ENCODE measurements around a stretch of chr5.

DNA sequence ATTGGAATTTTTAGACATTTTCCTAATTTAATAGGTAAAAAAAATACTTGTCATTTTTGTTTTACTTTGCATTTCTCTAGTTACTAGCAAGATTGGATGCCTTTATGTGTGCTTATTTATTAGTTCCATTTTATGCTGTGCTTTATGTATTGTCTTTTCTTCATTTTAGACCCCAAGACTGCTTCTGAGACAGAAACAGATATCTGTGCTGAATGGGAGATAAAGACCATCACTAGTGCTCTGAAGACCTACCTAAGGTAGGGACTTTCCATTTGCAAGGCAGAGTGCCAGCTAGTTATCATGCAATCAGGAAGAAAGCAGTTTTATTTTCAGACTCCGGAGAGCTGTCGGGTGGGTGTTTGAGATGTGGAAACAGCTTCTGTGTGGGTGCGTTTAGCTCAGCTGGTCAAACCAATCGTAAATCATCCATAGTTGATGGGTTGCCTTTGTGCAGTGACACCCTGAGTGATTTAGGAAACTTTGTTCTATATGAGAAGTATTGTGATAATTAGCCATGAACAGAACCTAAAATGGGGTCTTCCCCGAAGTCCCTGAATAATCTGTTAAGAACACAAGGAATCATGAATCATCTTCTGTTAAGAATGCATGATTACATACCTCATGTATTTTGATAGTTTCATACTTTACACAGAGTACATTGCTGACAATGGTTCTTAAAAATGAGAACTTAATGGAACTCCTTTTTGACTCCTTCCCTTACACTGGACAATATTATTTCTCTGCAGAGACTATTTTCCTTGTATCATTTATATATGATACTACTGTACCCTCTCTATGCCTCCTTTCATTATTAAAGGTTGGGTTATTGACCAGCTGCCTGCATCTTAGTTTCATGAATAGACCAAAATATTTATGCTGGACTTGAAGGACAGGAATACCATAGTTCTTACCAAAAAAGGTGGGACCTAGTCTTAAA is 284.4 kb downstream of the ARHGAP26 start:
- PRO-cap, 4 experiments = no peak in any of the 4 experiments
- RAMPAGE, long total RNA, 2 experiments = no peak in any of the 2 experiments

GRCh38 chr5:143118918-143119818 is 284.3 kb downstream of the NR3C1 start:
- PRO-cap, 4 experiments = no peak in any of the 4 experiments
- RAMPAGE, long total RNA, 2 experiments = no peak in any of the 2 experiments

GRCh38 chr5:143200682-143201442 is 202.6 kb downstream of the NR3C1 start:
- PRO-cap, 4 experiments = peak in 2 of 4 experiments; most common plus-strand start chr5:143201072 (in 2)
- RAMPAGE, long total RNA, 2 experiments = no peak in any of the 2 experiments

DNA sequence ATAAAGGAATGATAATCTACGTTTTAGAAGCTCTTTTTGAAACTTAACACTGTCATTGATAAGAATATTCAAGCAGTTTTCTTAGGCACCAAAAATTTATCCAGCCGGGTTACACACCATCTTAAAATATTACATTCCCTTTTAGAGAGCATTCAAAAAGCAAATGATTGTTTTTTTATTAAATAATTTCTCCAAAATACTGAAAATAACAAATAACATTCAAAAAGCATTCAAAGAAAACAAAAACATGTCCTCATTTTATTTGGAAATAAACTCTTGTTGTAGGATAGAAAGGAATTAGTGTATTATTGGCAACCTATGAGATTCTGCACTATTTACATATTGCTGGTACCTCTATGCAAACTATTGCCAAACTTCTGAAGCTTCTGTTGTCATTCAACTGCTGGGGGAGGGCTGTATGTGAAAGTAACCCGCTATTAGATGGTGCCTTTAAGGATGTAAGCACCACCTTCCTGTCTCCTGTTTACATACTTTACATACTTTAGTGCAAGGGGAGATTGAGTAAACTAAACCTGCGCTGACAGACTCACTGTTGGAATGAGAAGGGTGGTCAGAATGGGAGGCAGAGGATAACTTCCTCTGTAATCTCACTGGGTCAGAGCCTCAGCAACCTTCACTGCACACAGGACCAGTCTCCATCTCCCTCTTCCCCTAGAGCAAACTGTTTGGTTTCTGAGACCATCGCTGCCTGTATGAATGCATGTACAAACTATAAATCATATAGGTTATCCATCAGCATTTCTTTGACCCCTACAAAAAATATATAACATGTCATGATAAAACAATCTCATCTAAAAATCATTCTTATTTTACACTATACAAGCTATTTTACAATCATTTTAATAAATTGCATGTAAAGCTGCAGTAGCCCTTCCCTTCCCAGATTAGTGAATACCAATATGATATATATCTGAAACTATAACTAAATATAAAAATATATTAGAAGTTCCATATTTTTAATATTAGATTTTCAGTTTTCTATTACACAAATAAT is 123.8 kb downstream of the NR3C1 start:
- PRO-cap, 4 experiments = no peak in any of the 4 experiments
- RAMPAGE, long total RNA, 2 experiments = no peak in any of the 2 experiments

DNA sequence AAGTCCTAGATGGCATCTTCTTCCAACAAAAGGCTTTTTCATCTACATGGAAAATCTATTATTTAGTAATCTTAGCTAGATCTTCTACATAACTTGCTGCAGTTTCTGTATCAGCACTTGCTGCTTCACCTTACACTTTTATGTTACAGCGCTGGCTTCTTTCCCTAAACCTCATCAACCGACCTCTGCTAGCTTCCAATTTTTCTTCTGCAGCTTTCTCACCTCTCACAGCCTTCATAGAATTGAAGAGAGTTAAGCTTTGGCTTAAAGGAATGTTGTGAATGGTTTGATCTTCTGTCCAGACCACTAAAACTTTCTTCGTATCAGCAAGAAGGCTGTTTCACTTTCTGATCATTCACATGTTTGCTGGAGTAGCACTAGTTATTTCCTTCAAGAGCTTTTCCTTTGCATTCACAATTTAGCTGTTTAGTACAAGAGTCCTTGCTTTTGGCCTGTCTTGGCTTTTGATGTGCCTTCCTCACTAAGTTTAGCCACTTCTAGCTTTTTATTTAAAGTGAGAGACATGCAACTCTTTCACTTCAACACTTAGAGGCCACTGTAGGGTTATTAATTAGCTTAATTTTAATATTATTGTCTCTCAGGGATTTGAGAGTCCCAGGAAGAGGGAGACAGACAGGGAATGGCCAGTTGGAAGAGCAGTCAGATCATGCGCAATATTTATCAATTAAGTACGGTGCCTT is 49.4 kb downstream of the NR3C1 start:
- PRO-cap, 4 experiments = no peak in any of the 4 experiments
- RAMPAGE, long total RNA, 2 experiments = no peak in any of the 2 experiments

GRCh38 chr5:143583429-143583862 is 180.0 kb upstream of the NR3C1 start:
- PRO-cap, 4 experiments = no peak in any of the 4 experiments
- RAMPAGE, long total RNA, 2 experiments = no peak in any of the 2 experiments

DNA sequence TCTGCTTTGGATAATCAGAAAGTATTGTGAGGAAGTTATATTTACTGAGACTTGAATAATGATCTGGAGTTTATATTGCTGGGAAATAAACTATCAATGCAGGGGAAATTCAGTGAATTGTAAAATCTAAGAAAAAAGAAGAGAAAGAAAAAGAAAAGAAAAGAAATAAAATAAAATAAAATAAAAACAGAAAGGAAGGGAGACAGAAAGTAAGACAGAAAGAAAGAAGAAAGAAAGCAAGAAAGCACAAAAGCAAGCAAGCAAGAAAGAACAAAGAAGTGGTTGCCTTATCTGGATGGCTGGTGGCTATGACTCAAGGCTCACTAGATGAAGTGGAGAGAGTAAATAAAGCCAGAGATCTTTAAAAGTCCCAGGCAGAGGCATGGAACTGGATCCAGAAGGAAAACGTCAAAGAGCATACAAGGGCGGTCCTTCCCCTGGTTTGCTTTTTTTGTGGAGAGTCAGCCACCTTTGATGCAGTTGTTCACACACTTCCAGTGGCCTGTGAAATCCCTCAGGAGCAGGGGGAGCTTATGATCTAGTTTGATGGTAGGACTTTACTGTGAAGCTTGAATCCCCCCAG is 176.8 kb upstream of the HMHB1 start:
- PRO-cap, 4 experiments = no peak in any of the 4 experiments
- RAMPAGE, long total RNA, 2 experiments = no peak in any of the 2 experiments

GRCh38 chr5:143733770-143734010 is 78.3 kb upstream of the HMHB1 start:
- PRO-cap, 4 experiments = no peak in any of the 4 experiments
- RAMPAGE, long total RNA, 2 experiments = no peak in any of the 2 experiments

DNA sequence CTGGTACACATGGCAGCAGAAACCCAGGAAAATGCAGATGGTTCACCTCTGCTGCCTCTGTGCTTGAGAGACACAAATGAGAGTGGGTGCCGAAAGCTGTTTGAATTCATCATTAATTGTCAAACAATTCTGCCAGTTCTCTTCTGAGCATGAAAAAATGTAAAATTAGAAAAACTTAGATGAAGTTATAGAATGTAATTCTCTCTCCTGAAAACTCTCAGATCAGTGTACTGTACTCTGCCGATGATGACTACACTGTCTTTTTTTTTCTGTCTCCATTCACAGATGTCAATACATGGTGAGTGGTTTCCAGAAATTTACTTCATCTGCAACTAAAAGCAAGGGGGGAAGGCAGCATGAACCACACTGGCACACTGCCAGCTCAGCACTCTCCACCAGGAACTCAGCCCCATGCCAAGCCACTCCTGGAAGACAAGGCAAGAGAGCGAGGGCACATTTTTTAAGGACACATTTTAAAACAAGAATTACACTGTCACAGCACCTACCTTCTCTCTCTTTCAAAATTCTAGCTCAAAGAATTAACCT is 75.2 kb downstream of the HMHB1 start:
- PRO-cap, 4 experiments = no peak in any of the 4 experiments
- RAMPAGE, long total RNA, 2 experiments = no peak in any of the 2 experiments

DNA sequence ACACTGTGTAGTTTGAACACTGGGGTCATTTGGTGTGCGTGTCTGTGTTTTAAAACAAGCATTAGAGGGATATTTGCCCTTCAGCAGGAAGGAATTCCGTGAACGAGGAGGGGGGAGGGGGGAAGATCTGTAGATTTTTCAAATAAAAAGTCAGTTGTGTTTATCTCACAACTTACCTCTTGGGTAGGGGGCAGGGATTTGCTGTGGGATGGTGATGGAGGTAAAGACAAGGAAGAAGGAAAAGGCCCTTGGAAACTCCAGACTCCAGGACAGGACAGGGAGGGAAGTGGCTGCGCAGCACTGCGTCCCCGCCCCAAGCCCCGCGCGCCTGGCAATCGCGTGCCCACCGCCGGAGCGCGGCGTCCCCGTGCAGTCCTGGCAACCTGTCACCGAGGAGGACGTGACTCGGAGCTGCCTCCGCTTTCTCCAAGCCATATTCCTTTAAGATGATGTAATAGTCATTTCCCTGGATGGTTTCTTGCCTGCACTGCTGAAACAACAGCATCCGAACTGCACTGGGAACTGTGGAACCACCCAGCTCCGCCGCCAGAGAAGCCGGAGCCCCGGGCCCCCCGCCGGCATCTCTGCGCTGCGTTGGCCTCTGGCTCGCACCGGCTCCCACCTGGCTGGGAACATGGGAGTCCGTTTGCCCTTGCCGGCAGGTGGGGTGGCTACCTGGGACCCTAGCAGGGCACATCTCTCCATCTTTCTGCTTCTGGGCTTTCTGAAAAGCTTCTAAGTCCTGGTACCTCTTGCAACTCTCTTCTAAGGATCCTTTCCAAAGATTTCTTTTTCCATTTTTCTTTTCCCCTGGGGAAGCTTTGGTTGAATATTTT is 34.4 kb downstream of the KCTD16 start:
- PRO-cap, 4 experiments = no peak in any of the 4 experiments
- RAMPAGE, long total RNA, 2 experiments = no peak in any of the 2 experiments

DNA sequence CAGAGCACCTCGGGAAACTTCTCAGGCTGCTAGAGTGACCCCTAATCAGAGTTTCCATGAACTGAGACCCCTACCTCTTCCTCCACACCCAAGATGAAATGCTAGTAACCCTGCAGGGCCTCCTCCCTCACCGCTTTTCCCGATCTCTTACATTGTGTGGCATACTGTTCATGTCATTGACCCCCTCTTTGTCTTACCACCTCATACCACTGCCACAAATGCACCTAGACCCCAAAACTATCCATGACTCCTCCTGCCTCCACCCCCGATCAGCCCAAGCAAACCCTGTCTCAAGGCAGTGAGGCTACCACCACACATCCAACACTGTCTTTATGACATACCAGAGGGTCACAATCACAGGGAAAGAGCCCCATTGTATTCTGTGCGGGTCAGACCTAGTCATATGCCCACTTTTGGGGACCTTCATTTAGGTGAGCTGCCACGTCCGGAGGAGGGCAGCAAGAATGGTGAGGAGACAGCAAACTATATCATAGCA is 55.7 kb downstream of the PLAC8L1 start:
- PRO-cap, 4 experiments = no peak in any of the 4 experiments
- RAMPAGE, long total RNA, 2 experiments = no peak in any of the 2 experiments

DNA sequence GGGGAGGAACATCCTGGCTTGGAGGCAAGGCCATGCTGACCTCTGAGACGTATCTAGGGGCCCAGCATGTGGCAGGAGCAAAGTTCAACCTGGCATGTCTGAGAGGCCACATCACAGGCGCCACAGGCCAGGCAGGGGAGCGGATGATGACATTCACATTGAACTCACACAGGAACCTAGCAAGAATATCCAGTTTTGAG is 64.3 kb upstream of the STK32A start:
- PRO-cap, 4 experiments = peak in 4 of 4 experiments; most common plus-strand start position 123 of the sequence (in 4)
- RAMPAGE, long total RNA, 2 experiments = no peak in any of the 2 experiments

DNA sequence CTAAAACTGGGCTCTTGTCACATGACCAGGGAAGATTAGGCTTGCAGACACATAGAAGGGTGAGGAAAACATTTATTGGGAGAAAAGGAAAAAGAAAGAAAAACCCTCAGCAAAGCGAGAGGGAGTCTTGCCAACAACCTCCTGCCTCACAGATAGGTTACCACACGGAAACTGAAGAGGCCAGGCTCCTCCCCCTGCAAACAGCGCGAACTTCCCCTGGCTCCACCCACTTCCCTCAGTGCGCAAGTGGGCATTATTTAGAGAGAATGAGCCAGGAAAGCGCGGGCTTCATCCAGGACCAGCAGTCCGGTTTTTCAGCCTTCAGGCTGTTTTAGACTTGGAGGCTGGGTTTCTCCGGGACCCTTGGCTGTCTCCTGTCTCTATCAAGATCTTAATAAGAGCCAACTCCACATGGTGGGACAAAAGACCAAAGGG is 70.3 kb downstream of the STK32A start:
- PRO-cap, 4 experiments = no peak in any of the 4 experiments
- RAMPAGE, long total RNA, 2 experiments = no peak in any of the 2 experiments

DNA sequence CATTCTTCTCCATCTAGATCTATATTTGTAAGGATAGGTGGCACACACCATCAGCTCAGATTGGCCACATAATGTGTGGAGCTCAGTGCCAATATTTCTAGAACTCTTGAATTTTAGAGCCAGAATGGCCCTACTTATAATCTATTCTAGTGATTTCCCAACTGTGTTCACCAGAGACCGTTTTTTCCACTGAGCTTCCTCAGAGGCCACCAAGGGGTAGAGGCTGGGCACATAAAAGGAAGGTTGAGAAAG is 27.5 kb downstream of the DPYSL3 start:
- PRO-cap, 4 experiments = no peak in any of the 4 experiments
- RAMPAGE, long total RNA, 2 experiments = no peak in any of the 2 experiments

DNA sequence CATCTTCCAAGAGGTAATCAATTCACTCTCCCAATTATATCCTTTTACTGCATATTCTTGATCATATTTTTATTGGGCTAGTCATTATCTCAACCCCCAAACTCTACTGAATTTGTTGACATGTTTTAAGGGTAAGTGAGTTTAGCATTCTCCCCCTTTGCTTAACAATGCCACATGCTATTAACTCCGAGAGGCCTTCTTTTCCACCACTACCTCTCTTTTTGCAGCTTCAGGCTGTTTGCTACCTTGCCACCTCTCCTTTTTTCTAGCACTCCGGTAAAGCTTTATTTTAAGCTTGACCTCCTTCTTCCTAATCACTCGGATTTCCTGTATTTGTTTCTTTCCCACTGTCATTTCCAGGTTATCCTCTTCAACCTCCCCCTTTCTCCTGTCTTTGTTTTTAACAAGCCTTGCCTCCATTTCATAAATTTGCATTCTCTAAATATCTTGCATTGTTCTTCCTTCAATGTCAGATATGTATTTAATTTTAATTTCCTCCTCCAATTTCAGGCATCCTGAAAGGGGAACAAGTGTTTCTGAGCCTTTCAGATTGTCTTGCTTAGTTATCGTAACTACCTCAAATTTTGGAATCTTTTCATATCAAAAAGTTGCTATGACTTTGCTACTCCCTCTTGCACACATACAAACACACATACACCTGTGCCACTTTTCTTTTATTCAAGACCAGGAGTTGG is 22.9 kb downstream of the DPYSL3 start:
- PRO-cap, 4 experiments = no peak in any of the 4 experiments
- RAMPAGE, long total RNA, 2 experiments = no peak in any of the 2 experiments

- PRO-cap, 4 experiments = no peak in any of the 4 experiments
- RAMPAGE, long total RNA, 2 experiments = no peak in any of the 2 experiments
Observed at GRCh38 chr5:147560843-147561400, 51.1 kb upstream of the DPYSL3 start.

GRCh38 chr5:147748444-147749033 is 34.0 kb downstream of the JAKMIP2 start:
- PRO-cap, 4 experiments = no peak in any of the 4 experiments
- RAMPAGE, long total RNA, 2 experiments = no peak in any of the 2 experiments

DNA sequence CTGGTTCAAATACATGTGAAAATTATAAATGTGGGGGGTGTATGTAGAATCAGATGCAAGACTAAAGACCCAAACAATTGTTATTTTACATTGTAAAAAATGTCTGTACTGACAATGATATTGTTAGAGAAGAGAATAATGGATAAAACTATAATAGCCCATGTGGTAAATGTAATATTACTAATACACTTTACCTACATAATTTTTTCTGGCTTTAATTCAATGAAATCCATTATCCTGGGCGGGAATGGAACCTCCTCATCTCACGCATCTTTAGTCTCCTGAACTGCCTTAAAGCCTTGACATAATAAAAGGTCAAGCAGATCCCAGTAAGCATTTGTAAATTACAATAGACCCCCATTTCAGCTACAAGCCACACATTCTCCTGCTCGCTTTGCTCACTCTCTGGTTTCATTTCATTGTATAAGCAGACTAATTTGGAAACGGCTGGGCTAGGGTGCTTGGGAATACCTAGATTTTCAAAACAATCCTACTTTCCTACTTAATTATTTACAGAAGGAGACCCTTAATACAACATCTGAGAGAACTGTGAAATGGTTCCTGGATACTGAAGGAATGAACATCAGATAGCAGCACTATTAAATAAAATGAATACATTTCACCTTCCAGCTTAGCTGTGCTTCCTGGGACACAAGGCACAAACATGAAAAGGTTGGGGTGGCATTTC is 1.6 kb downstream of the JAKMIP2 start:
- PRO-cap, 4 experiments = no peak in any of the 4 experiments
- RAMPAGE, long total RNA, 2 experiments = no peak in any of the 2 experiments

DNA sequence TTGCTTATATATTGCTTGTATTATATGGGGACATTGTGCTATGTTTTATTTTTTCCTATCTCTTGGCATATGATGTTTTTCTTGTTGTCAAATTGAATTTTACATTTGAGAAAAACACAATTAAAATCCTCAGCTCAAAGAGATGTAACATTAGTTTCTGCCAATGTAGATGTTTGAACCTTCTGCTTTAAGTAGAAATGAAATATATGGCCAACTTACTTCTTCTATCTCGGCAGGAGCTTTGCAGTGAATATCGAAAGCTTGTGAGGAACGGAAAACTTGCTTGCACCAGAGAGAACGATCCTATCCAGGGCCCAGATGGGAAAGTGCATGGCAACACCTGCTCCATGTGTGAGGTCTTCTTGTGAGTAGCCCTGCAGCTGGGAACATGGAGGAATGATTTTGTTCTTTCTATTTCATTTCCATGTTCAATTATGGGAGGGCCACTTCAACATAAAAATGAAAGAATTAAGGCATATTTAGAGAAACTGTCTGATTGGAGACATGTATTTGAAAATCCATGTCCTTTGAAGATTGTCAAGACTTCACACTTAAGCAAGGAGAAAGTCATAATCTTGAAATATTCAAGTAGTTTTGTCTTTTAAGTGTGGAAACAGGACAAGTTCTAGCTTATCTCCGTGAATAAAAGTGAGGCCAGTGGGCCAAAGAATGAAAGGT is 36.6 kb downstream of the SPINK5 start:
- PRO-cap, 4 experiments = no peak in any of the 4 experiments
- RAMPAGE, long total RNA, 2 experiments = no peak in any of the 2 experiments

- PRO-cap, 4 experiments = no peak in any of the 4 experiments
- RAMPAGE, long total RNA, 2 experiments = no peak in any of the 2 experiments
Observed at GRCh38 chr5:148385212-148386134, 1.7 kb downstream of the FBXO38 start.

Data from right lobe of liver (tissue), 4 donors.